Cardiac atrium fibroblast (primary cell): ENCODE results near the genes PRAMEF20 and PRDM2.

- RAMPAGE, long total RNA, result no peak
These were observed 3.8 kb downstream of the MFN2 start for GRCh38 chr1:11984011-11984519.

GRCh38 chr1:11984520-11984997, 4.3 kb downstream of the MFN2 start:
- RAMPAGE, long total RNA, result no peak

GRCh38 chr1:12079536-12079884, 16.4 kb downstream of the TNFRSF8 start:
- RAMPAGE, long total RNA, result no peak

DNA sequence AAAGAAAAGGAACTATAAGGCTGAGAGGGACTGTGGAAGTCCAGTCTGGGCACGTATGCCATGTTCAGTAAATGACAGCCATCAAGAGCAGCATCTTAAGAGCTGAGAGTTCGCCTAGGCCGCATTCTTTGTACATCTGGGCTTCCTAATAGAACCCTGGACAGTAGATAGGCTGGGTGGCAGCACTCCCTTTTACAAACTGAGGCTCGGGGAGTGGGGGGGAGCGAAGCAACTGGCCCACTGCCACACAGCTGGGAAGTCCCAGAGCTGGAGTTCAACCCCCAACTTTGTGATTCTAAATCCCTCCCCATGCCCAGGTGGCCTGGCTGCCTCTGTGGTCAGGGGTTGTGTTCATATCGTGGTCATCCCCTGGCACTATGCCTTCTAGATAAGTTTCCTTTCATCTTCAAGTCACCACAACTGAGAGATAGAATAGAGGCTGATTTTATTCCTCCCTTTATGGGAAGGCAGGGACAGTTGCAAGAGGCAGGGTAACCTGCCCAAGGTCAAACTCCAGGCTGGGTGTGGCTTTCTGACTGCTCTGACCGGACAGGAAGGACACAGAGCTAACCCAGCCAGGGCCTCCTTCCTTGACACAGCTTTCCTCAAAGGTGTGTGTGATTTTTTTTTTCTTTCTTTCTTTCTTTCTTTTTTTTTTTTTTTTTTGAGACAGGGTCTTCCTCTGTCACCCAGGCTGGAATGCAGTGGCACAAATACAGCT, 18.6 kb upstream of the TNFRSF1B start:
- RAMPAGE, long total RNA, result no peak

DNA sequence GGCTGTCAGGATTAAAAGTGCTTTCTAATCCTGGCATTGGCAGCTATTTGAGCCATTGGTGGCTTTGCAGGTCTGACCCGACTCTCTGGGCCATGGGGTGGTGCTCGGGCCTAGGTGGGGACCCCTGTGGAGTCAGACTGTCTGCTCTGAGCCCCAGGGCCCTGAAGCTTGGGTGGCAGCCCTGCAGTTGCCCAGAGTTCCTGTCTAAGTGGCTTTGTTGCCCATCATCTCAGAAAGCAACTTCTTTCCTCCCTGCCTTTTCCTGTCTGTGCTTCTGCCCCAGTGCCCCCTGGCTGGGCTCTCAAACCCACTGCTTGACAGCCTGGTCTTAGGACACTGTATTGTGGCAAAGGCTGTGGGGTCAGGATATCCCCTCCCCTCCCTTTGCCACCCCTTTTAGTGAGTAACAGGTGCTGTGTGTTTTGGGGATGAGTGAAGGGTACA, 5.6 kb downstream of the TNFRSF1B start:
- RAMPAGE, long total RNA, result no peak

DNA sequence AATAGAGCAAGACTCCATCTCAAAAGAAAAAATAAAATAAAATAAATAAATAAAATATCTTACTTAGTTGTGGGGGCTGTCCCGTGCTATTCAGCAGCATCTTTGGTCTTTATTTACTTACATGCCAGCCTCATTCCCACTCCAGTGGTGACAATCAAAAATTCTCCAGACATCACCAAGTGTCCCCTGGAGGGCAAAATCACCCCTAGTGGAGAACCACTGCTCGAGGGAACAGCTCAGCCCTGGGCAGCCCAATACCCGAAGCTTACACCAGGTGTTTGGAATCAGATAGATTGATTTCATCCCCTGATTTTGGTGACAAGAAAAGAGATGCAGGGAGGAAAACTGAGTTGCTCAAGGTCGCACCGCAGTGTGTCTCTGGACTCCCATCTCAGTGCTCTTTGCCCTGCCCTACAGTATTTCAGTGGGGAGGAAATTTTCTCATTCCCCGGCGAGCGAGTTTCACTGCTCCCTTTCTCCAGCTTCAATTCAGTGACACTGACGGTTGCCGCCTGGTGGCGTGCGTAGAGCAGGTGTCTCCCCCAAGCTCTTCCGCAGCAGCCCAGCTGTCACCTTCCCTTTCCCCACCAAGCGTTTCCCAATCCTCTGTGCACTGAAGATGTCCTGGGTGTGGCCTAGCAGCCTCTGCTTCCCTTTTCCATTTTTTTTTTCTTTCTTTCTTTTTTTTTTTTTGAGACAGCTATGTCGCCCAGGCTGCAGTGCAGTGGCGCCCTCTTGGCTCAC, 29.7 kb downstream of the TNFRSF1B start:
- RAMPAGE, long total RNA, result no peak

- RAMPAGE, long total RNA, result no peak
These were observed 26.9 kb upstream of the VPS13D start for GRCh38 chr1:12202876-12203470.

DNA sequence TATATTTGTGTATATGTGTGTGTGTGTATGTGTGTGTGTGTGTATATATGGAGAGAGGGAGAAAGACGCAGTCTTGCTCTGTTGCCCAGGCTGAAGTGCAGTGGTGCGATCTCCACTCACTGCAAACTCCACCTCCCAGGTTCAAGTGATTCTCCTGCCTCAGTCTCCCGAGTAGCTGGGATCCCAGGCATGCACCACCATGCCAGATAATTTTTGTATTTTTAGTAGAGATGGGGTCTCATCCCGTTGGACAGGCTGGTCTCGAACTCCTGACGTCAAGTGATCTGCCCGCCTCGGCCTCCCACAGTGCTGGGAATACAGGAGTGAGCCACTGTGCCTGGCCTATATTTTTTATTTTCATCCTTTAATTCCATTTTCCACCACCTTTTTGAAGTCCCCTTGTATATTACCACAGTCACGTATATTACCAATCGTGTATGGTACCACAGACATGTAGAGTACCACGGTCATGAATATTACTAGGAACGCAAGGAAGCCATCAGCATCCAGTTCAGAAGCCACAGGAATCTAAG, 10.1 kb downstream of the DHRS3 start:
- RAMPAGE, long total RNA, result no peak

GRCh38 chr1:13410231-13410697, at the start of gene PRAMEF20:
PRAMEF20 (plus strand) TSS chr1:13410450.
- RAMPAGE, long total RNA, result no peak

GRCh38 chr1:13699347-13699877, 576 bp upstream of the PRDM2 start:
- RAMPAGE, long total RNA, result no peak

- RAMPAGE, long total RNA, result no peak
These were observed at the start of gene PRDM2 for GRCh38 chr1:13699878-13700755. PRDM2 (plus strand) TSS chr1:13700188.

DNA sequence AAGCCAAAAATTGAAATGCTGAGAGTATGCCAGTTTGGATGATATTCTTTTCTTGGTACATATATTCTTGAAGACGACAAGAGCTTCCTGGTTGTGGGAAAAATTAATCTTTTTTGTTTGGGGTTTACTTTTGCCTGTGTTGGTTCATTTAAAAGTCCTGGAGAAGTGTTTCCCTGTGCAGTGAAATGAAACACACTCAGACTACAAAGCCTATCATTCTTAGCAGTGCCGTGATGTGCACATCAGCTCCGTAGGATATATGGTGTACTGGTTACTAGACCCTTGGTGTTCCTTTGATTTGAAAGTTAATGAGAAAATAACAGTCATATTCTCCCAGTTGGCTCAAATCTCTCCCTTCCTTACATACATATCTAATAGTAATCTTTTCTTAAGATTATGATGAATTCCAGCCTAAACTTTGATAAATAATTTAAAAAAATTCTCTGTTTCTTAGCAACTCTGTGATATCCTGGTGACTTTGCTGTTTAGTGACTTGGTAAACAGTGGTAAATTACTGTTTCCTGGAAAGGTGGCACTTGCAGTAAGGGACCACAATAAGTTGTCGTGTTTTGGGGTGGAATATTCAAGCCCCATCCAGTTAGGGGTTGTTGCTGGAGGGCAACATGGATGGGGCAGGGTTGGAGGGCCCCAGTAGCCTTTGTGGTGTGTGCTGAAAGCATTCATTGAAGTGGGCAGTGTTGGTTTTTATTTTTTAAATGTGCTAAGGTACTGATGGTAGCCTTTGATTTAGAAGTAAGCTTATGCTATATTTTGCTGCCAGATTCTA, 30.1 kb downstream of the PRDM2 start:
- RAMPAGE, long total RNA, result no peak

DNA sequence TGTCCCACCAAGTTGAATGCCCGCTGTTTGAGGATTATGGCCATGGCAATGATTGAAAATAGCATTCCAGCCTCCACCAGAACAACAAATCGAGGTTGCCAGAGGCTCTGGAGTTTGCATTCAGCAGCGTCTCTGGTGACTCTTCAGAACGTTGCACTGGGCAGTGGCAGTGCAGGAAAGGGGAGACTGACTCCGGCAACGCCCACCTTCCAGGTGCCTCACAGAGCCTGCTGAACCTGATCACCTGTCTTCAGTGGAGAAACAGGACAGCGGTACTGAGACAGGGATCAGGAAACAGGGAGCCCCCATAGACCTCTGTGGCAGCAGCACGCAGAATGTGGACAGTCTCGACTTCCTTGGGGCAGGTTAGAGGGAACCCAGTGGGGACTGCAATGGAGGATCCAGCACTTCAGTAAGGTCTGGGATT, 128.4 kb downstream of the PRDM2 start:
- RAMPAGE, long total RNA, result no peak

GRCh38 chr1:14089719-14090174, 389.8 kb downstream of the PRDM2 start:
- RAMPAGE, long total RNA, result no peak

GRCh38 chr1:14254222-14254590, 344.3 kb upstream of the KAZN start:
- RAMPAGE, long total RNA, result no peak

DNA sequence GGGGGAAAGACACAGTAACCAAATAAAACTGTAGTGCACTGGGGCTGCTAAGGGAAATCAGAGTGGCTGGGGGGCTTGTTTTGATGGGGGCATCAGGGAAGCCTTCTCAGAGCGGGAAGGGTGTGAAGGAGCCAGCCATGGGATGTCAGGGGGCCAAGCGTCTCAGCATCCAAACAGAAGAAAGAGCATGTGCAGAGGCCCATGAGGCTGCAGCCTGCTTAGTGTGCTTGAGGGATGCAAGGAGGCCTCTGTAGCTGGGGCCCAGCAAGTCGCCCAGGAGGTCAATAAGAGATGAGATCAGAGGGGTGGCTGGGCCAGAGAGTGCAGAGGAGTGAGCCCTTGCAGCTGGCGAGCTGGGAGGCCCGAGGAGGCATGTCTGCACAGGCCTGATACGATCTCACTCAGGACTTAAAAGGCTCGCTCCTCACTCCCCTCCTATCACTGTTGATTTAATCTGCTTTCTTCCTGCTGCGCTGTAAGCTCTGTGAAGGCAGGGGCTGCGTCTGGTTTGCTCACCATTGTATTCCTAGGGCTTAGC, 28.7 kb downstream of the KAZN start:
- RAMPAGE, long total RNA, result no peak

DNA sequence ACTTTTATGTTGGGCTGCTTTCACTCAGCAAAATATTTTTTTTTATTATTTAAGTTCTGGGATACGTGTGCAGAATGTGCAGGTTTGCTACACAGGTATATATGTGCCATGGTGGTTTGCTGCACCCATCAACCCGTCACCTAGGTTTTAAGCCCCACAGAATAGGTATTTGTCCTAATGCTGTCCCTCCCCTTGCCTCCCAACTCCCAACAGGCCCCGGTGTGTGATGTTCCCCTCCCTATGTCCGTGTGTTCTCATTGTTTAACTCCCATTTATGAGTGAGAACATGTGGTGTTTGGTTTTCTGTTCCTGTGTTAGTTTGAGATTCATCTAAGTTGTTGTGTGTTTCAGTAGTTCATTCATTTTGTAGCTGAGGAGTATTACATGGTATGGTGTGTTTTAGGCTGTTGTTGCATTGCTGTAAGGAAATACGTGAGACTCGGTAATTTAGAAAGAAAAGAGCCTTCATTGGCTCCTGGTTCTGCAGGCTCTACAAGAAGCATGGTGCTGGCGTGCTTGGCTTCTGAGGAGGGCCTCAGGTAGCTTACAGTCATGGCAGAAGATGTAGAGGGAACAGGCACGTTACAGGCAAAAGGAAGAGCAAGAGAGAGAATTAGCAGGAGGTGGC, 82.0 kb downstream of the KAZN start:
- RAMPAGE, long total RNA, result no peak

DNA sequence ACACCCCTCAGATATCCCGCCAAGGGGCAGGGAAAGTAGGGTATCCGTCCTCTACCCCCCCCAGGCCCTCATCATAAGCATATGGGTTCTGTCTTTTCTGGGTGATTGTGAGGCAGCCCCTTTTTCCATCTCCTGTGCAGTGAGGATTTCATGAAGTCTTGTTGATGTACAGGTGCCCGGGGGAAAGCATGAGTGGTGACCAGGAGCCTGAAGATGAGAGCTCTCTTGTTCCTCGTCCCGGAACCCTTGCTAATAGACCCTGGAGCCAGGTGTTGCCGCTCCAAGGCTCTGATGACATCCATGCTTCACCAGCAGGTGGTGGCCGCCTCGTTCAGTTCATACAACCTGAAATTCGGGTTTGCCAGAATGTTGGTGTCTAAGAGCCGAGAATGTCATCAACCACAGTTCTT, 235.0 kb downstream of the KAZN start:
- RAMPAGE, long total RNA, result no peak

DNA sequence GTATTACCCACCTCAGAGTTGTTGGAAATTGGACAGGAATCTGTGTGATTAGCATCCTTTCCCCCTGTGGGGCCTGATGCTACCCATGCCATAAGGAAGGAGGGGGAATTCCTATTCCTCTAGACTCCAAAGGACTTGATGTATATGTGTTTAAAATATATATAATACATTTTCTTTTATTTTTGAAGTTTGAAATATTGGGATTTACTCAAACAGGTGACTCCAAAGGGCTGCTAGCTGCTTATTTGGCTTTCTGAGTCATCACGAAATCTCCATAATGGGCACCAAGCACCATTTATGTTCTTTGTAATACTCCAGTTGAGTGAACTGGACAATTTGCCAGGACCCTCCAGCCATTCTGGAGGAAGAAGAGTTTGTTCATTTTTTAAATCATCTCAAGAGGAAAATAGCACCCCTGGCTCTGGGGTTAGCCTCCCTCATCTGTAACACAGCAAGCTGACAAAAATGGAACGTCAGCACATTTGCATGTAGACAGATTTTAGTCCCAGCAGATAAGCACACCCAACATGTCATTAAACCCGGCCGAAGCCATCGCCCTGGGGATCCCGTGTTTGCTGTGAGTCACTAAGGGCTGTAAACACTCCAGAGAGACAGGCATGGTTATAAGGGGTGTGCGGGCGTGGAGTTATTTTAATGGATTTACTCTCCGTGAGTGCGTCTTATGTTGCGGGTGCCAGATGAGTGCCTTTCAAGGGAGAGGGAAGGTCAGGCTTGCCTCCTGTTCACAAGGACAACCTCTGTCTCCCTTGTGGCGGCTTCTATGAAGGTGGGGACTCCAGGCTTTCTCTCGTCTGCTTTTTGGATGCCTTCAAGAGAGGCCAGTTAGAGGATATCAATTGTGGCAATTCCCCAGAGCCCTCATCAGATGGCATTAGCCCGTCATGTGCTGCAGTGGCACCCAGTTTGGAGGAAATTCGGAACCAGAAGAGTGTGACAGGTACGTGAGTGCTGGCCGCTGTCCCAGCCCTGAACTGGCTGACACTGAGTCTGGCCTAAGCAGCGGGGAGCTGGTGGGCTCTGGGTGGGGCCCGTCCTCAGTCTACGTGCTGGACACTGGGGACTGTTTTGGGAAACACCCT, 224.1 kb upstream of the TMEM51 start:
- RAMPAGE, long total RNA, result no peak

DNA sequence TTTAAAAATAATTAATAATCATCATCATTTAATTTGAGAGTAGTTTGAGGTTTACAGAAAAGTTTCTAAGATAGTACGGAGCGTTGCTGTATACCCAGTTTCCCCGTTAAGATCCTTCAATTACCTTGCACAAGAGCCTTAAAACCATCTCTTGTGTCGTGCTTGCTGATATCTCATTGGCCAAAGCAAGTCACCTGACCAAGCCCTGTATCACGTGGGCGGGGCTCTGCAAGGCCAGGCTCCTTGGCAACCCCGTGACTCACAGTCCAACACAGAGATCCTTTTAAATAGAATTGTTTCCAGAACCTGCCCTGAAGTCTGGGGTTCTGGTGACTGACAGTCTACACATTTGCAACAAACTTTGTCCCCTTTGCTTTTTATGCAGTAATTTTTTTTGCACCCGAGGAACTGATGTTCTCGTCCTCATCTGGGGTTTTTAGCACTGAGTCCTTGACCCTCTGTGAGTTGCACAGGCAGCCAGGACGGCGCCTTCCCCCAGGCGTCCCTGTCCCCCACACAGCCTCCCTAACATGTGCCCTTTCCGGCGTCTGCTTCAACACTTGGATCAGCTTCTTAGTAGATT, 183.3 kb upstream of the TMEM51 start:
- RAMPAGE, long total RNA, result no peak